GM12878 (cell line): ENCODE data around the gene CCDC71L.

- RAMPAGE, long total RNA: no peak
- RRBS, 2 experiments: no CpG with 5 or more reads among the region's 7 CpGs
CAGE:
- cytosol, long polyA minus RNA: no peak
- cytosol, long polyA plus RNA: no peak
- long polyA plus RNA: no peak
- nucleolus, long total RNA: no peak
- nucleus, long polyA plus RNA: no peak
- nucleus, long total RNA: no peak
These were observed 27.7 kb upstream of the SYPL1 start for GRCh38 chr7:106139570-106140504.

DNA sequence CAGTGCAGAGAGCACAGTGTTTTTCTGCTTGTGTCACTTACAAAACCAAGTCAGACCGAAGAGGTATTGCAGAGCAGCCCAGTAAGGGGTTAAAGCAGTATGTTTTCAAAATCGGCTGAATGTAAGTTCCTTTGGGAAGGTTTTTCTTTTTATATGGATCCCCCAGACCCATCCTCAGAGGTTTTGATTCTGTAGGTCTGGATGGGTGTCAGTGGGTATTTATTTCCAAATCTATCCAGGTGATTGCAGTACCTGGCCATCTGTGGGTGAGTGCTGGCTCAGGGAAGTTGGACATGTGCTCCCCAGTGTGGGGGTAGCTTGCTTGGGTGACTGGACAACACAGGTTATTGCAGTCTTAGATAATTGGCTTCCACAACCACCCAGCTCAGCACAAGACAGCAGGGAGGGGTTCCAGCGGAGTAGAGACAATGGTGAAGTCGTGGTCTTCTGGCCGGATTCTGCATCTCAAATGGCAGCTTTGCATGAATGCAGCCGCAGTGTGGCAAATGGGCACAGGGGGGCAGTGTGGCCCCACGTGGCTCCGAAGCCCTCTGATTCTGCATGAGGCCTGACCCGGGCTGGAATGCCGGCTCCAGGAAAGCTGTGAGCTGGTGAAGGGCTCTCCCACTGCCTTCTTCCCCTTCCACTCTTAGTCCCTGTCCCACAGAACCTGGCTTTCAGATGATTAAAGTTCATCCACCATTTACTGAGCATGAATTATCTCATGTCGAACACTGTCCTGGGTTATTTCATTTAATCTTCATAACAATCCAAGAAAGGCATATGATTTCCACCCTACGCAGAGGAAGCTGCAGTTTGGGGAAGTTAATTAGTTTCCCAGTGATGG, 64.5 kb upstream of the SYPL1 start:
- RAMPAGE, long total RNA: no peak
- RRBS, 2 experiments: no CpG with 5 or more reads among the region's 12 CpGs
CAGE:
- cytosol, long polyA minus RNA: no peak
- cytosol, long polyA plus RNA: no peak
- long polyA plus RNA: no peak
- nucleolus, long total RNA: no peak
- nucleus, long polyA plus RNA: no peak
- nucleus, long total RNA: no peak

- RAMPAGE, long total RNA: no peak
- RRBS, 2 experiments: no CpG with 5 or more reads among the region's 6 CpGs
CAGE:
- cytosol, long polyA minus RNA: no peak
- cytosol, long polyA plus RNA: no peak
- long polyA plus RNA: no peak
- nucleolus, long total RNA: no peak
- nucleus, long polyA plus RNA: no peak
- nucleus, long total RNA: no peak
These were observed 21.1 kb downstream of the NAMPT start for GRCh38 chr7:106263452-106264295.

- RAMPAGE, long total RNA: no peak
- RRBS, 2 experiments: no CpG with 5 or more reads among the region's 6 CpGs
CAGE:
- cytosol, long polyA minus RNA: no peak
- cytosol, long polyA plus RNA: no peak
- long polyA plus RNA: no peak
- nucleolus, long total RNA: no peak
- nucleus, long polyA plus RNA: no peak
- nucleus, long total RNA: no peak
These were observed 14.2 kb downstream of the NAMPT start for GRCh38 chr7:106270257-106271221.

GRCh38 chr7:106286117-106286485, 1.3 kb upstream of the NAMPT start:
- RAMPAGE, long total RNA: no peak
- RRBS, 2 experiments: no CpG with 5 or more reads among the region's 4 CpGs
CAGE:
- cytosol, long polyA minus RNA: no peak
- cytosol, long polyA plus RNA: no peak
- long polyA plus RNA: no peak
- nucleolus, long total RNA: no peak
- nucleus, long polyA plus RNA: no peak
- nucleus, long total RNA: no peak

DNA sequence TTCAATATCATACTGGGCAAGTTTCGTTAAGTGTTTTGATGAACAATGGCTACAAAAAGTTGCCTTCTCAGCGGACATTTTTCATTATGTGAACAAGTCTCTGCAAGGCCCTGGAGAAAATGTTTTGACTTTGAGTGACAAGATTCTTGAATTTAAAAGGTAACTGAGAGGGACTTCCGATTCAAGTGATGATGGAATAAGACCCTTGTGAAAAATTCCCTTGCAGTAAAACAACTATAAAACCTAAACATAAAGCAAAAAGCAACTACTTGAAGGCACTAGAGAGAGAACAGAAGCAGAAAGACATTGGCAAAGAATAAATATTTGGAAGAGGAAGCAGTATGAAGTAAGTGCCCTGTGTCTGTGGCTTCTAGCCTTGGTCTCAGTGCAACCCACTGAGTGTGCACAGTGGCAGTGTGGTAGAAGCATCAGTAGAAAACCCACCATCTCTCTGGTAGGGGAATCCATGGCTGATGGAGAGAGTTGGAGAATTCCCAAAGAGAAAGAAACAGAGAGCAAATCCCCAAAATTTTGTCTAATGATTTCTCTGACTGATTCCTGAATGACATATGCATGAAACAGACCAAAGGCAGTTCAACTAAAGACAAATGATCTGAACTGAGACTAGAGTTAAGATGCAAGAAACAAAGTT, 62.7 kb upstream of the NAMPT start:
- RAMPAGE, long total RNA: no peak
- RRBS, 2 experiments: no CpG with 5 or more reads among the region's 3 CpGs
CAGE:
- cytosol, long polyA minus RNA: no peak
- cytosol, long polyA plus RNA: no peak
- long polyA plus RNA: no peak
- nucleolus, long total RNA: no peak
- nucleus, long polyA plus RNA: no peak
- nucleus, long total RNA: no peak

- RAMPAGE, long total RNA: no peak
- RRBS, 2 experiments: no CpG with 5 or more reads among the region's 6 CpGs
CAGE:
- cytosol, long polyA minus RNA: no peak
- cytosol, long polyA plus RNA: no peak
- long polyA plus RNA: no peak
- nucleolus, long total RNA: no peak
- nucleus, long polyA plus RNA: no peak
- nucleus, long total RNA: no peak
These were observed 150.6 kb downstream of the CCDC71L start for GRCh38 chr7:106510400-106510730.

DNA sequence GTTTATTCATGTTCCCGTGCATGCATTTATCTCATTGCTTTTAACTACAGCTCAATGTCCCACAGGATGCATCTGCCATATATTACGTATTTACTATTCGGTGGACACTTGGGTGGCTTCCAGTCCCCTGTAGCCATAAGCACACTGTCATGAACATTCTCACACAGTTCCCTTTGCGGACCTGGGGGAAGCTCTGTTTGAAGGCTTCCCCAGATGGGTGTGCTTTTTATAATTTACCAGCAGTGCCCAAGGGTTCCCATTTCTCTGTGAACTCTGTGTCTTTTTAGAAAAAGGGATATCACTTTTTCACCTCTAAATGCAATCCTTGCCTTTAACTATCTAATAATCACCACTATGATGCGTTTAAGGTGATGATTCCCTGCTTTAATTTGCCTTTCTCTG, 122.2 kb downstream of the CCDC71L start:
- RAMPAGE, long total RNA: no peak
- RRBS, 2 experiments: no CpG with 5 or more reads among the region's 5 CpGs
CAGE:
- cytosol, long polyA minus RNA: no peak
- cytosol, long polyA plus RNA: no peak
- long polyA plus RNA: no peak
- nucleolus, long total RNA: no peak
- nucleus, long polyA plus RNA: no peak
- nucleus, long total RNA: no peak

DNA sequence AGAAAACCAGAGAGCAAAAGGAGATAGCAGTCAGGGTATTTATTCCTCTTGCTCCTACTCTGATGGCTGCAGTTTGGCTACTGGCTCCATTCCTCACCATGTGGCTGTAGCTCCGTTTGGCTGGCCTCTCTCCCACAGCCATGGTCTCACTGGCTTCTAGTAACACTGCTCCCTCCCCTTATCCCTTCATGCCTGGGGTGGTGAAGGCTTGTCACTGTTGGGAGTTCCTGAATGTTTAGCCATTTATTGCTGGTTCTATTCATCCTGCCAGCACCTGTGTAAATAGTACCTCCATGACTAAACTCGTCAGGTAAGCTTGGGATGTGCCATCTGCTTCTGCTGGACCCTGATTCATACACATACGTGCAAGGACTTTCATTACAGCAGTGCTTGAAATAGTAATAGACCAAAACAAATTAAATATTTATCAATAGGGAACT, 61.7 kb downstream of the CCDC71L start:
- RAMPAGE, long total RNA: no peak
- RRBS, 2 experiments: no CpG with 5 or more reads among the region's 3 CpGs
CAGE:
- cytosol, long polyA minus RNA: no peak
- cytosol, long polyA plus RNA: no peak
- long polyA plus RNA: no peak
- nucleolus, long total RNA: no peak
- nucleus, long polyA plus RNA: no peak
- nucleus, long total RNA: no peak

GRCh38 chr7:106640383-106640649, 20.6 kb downstream of the CCDC71L start:
- RAMPAGE, long total RNA: no peak
- RRBS, 2 experiments: no CpG with 5 or more reads among the region's 1 CpG
CAGE:
- cytosol, long polyA minus RNA: no peak
- cytosol, long polyA plus RNA: no peak
- long polyA plus RNA: no peak
- nucleolus, long total RNA: no peak
- nucleus, long polyA plus RNA: no peak
- nucleus, long total RNA: no peak

GRCh38 chr7:106658894-106659550, 1.9 kb downstream of the CCDC71L start:
- RAMPAGE, long total RNA: no peak
- RRBS, 2 experiments: no CpG with 5 or more reads among the region's 3 CpGs
CAGE:
- cytosol, long polyA minus RNA: no peak
- cytosol, long polyA plus RNA: no peak
- long polyA plus RNA: no peak
- nucleolus, long total RNA: no peak
- nucleus, long polyA plus RNA: no peak
- nucleus, long total RNA: no peak

GRCh38 chr7:106660547-106661364, at the start of gene CCDC71L:
Gene CCDC71L, minus strand, starts transcription at chr7:106661158.
- RAMPAGE, long total RNA: no peak
- RRBS, 2 experiments: 1 to 2% methylated on average over 15 of the region's 79 CpGs
CAGE:
- cytosol, long polyA minus RNA: no peak
- cytosol, long polyA plus RNA: no peak
- long polyA plus RNA: no peak
- nucleolus, long total RNA: no peak
- nucleus, long polyA plus RNA: start-site peak on the minus strand at chr7:106660978-106661068, 19 and 20 reads in 2 replicates
- nucleus, long total RNA: no peak

DNA sequence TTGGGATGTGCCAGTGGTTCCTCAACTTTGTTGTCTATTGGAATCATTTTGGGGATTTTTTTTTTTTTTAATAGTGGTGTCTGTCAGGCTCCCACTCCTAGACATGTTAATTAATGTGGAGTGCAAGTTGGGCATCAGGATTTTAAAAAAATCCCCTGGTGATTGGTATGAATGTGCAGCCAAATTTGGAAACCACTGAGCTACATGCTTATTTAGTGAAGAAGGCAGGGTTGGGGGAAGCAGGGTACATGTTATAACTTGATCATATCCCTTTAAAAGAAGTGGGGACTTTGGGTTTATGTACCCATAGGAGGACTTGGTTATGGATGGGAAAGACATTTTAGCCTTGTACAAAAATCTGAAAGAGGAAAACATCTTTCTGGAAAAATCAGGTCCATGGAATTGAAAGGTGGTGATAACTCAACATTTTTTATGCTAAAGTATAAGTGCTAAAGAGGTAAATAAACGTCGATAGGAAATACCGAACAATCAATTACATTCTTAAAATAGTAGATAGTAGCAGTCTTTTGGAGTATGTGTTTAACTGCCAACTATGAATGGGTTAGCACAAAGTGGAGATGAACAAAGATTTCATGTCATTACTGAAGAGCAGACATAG, 34.2 kb downstream of the HBP1 start:
- RAMPAGE, long total RNA: no peak
- RRBS, 2 experiments: no CpG with 5 or more reads among the region's 3 CpGs
CAGE:
- cytosol, long polyA minus RNA: no peak
- cytosol, long polyA plus RNA: no peak
- long polyA plus RNA: no peak
- nucleolus, long total RNA: no peak
- nucleus, long polyA plus RNA: no peak
- nucleus, long total RNA: no peak

- RAMPAGE, long total RNA: no peak
- RRBS, 2 experiments: 1% methylated on average over 5 of the region's 13 CpGs
CAGE:
- cytosol, long polyA minus RNA: no peak
- cytosol, long polyA plus RNA: no peak
- long polyA plus RNA: no peak
- nucleolus, long total RNA: no peak
- nucleus, long polyA plus RNA: no peak
- nucleus, long total RNA: no peak
These were observed 462 bp upstream of the BCAP29 start for GRCh38 chr7:107579633-107579934.

GRCh38 chr7:107591243-107592114, 11.4 kb downstream of the BCAP29 start:
- RAMPAGE, long total RNA: no peak
- RRBS, 2 experiments: no CpG with 5 or more reads among the region's 4 CpGs
CAGE:
- cytosol, long polyA minus RNA: no peak
- cytosol, long polyA plus RNA: no peak
- long polyA plus RNA: no peak
- nucleolus, long total RNA: no peak
- nucleus, long polyA plus RNA: no peak
- nucleus, long total RNA: no peak

GRCh38 chr7:107782904-107783539, 20.0 kb downstream of the SLC26A3 start:
- RAMPAGE, long total RNA: no peak
- RRBS, 2 experiments: no CpG with 5 or more reads among the region's 8 CpGs
CAGE:
- cytosol, long polyA minus RNA: no peak
- cytosol, long polyA plus RNA: no peak
- long polyA plus RNA: no peak
- nucleolus, long total RNA: no peak
- nucleus, long polyA plus RNA: no peak
- nucleus, long total RNA: no peak

DNA sequence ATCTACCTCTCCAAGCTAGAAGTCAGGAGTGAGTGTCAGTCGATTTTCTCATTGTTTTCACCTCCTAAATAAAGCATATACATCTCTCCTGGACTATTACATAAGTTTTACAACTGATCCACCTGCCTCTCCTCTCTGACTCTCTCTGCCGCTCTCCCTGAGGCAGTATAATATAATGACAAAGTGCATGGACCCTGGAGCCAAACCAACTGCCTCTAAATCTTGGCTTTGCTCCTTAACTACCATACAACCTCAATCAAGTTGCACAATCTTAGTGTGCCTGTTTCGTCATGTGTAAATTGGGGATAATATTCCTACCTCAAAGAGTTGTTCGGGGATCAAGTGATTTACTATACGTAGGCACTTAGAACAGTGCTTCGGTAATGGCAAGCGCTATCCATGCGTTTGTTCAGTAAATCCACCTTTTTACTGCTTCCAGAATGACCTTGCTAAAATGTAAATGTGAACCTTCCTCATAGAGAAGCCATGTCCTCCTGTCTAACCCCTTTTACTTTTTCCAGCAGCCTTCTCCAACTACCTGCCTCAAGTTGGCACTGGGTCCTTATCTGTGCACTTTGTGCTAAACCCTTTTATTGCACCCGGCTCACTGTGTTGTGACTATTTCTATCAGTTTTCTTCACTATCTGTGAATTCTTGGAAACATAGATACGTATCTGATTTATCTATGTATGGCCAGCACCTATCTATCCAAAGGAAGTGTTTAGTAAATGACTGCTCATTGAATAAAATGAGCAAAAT, 30.6 kb upstream of the DLD start:
- RAMPAGE, long total RNA: no peak
- RRBS, 2 experiments: no CpG with 5 or more reads among the region's 10 CpGs
CAGE:
- cytosol, long polyA minus RNA: no peak
- cytosol, long polyA plus RNA: no peak
- long polyA plus RNA: no peak
- nucleolus, long total RNA: no peak
- nucleus, long polyA plus RNA: no peak
- nucleus, long total RNA: no peak

DNA sequence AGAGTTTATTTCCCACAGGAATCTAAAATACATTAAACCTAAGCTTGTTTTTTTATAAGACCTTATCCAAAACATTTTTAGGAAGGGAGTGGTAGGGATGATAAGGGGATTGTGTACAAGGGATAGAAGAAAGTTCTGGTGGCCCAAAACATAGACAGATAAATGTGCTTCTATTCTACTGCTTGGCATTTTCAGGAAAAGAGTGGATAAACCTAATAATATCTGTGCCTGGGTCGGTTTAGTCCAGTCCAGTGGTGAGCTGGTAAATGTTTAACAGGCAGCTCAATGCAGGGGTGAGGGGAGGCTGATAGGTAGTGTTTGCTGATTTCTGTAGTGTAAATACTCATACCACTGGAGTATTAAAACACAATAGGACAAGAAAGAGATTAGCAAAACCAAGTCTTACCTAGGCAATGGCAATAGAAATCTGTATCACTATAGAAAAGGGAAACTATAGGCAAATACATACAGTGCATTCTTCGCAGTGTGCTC, 35.4 kb downstream of the LAMB4 start:
- RAMPAGE, long total RNA: no peak
- RRBS, 2 experiments: no CpG with 5 or more reads among the region's 2 CpGs
CAGE:
- cytosol, long polyA minus RNA: no peak
- cytosol, long polyA plus RNA: no peak
- long polyA plus RNA: no peak
- nucleolus, long total RNA: no peak
- nucleus, long polyA plus RNA: no peak
- nucleus, long total RNA: no peak

DNA sequence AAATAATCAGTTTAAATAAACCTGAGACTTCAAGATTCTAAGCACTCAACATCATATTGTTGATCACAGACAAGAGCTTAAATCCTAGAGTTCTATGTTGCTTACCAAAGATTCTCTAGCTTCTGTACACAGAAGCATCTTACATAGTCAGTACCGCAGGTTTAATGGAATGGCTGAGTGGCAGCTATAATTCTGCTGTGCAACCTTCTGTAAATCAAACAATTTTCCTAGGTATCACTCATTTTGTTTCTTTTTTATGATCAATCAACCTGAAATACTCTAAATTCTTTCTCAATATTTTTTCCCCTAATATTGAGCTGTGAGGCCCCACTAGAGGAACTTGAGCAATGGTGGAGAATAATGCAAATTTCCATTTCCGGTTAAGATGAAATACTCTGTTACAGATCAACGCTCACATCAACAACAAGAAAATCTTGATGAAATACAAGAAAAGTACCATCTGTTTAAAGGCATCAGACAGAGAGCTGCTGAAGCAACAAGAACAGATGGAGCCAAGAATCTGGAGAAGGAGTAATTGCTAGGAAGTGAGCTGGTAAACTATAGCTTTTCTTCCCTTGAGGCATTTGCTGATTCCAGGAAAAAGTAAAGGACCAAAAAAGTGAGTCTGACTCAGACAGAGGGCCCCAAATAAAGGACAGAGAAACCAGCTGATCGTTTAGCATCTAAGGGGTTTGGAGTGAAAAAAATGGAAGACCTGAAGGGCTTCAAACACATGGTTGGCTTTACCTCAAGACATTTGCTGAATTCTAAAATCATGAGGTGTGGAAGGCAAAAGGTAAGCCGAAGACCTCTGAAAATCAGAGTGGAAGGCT, 22.6 kb downstream of the PNPLA8 start:
- RAMPAGE, long total RNA: no peak
- RRBS, 2 experiments: no CpG with 5 or more reads among the region's 5 CpGs
CAGE:
- cytosol, long polyA minus RNA: no peak
- cytosol, long polyA plus RNA: no peak
- long polyA plus RNA: no peak
- nucleolus, long total RNA: no peak
- nucleus, long polyA plus RNA: no peak
- nucleus, long total RNA: no peak

DNA sequence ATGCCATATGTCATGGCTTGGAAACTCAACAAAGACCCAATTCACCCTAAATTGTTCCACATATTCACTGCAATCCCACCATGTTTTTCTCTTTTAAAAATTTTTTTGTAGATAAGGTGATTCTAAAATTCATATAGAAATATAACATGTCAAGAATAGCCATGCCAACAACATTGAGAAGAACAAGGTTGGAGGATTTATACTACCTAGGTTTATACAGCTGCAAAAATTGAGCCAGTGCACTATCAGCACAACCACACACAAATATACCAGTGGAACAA, 21.5 kb downstream of the PNPLA8 start:
- RAMPAGE, long total RNA: no peak
CAGE:
- cytosol, long polyA minus RNA: no peak
- cytosol, long polyA plus RNA: no peak
- long polyA plus RNA: no peak
- nucleolus, long total RNA: no peak
- nucleus, long polyA plus RNA: no peak
- nucleus, long total RNA: no peak